Neural progenitor cell (in vitro differentiated cells): ENCODE measurements around the gene GPC6.

- RAMPAGE, long total RNA: no peak
Measured at GRCh38 chr13:79403569-79403946, 2.5 kb downstream of the RBM26 start.

- RAMPAGE, long total RNA: no peak
Measured at GRCh38 chr13:79483035-79483517, 2.1 kb downstream of the NDFIP2 start.

DNA sequence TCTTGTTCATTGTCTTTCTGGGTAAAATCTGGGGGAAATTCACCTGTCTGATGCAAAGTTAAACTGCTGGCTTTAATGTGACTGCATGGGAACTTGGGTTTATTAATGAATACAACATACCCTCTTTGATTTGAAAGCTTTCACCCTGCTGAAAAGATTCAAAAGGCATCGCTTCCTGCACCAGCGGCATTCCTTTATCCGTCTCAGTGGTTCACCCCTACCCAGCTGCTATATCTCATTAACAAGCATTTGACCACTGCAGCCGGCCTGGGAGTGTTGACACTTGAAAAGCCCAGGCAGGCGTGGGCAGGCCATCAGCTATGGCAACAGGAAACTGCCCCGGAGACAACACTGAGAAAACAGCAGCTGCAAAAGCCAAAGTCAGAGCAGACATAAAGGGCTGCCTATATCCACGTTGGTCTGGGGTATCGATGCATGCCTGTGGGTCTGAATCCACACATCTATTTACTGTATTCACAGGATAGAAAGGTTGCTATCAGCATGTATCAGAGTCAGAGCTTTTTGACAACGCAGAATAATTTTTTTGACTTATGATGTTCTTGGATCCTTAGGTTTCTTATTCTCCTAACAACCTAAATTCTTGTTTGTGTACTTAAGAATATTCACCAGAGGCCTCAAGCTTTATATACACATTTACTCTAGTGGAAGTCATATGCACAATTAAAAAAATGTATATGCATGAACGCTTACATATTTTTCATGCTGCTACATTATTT is 302.0 kb downstream of the NDFIP2 start:
- RAMPAGE, long total RNA: no peak

- RAMPAGE, long total RNA: no peak
Measured at GRCh38 chr13:79861735-79862305, 380.9 kb downstream of the NDFIP2 start.

DNA sequence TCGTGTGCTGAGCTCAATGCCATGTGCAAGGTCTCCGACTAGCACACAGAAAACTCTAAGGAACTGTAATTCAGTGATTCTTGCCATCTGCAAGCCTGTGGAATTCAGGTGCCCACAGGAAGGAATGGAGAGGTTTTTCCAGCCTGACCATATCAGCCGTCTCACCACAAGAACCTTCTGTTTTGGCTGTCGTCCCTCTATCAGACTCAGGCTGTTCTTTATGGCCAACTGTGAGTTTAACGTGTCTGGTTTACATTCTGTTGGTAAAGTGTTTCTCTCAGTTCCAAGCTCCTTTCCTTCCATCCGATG is 293.5 kb downstream of the SPRY2 start:
- RAMPAGE, long total RNA: no peak

DNA sequence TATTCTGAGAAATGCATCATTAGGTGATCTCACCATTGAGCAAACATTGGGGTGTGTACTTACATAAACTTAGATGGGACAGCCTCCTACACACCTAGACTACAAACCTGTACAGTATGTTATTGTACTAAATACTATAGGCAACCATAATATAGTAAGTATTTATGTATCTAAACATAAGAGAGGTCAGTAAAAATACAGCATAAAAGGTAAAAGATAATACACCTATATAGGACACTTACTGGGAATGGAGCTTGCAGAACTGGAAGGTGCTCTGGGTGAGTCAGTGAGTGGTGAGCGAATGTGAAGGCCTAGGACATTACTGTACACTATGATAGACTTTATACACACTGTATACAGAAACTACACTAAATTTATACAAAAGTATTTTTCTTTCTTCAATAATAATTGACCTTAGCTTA is 254.5 kb downstream of the SPRY2 start:
- RAMPAGE, long total RNA: no peak

DNA sequence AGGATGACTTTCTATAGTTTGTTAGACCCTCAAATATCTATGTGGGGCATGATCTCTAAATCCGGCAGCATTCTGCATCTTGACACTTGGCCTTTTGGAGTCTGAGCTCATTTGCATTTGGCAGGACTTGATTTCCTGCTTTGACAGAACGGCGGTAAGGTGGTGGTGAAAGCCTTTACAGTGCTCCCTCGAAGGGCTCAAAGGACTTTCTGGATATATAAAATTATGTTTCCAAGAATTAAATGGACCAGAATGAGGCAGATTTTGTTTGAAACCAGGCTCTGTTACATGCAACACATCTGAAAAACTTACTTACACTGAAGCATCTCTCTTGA is 207.3 kb downstream of the SPRY2 start:
- RAMPAGE, long total RNA: no peak

DNA sequence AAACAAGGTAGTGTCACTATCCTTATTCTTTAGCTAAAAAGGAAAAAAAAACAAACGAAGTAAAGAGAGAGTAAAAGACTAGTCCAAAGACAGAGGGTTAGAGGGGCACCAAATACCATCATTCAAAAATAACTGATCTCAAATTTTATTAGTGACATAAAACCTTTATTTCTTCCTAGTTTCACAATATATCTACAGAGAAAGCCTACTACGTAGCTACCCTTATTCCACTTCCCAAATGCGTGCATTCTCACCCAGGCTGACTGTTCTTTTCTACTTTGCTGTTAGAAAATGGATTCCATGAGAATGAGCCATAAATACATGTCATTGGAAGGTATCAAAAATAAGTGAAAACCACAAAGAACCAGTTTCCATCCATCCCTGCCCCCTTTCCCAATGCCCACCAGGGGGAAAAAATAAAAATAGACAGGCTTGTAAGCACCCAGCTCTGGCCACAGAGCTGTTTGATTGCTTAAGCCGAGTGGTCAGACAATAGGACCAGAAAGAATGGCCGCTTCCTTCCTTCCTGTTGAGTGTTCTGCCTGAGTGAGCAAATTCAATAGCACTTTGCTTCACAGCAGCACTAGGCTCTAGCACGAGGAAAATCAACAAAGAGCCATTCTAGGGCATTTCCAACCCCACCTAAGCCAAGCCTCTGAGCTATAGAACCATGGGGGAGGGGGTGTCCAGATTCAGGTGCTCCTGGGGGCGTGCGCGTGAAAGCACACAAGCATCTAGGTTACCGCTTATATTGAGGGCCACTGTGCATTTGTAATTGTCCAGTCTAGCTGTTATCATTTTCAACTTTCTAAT is 64.6 kb downstream of the SPRY2 start:
- RAMPAGE, long total RNA: no peak

- RAMPAGE, long total RNA: no peak
Measured at GRCh38 chr13:80303479-80303967, 37.4 kb downstream of the SPRY2 start.

DNA sequence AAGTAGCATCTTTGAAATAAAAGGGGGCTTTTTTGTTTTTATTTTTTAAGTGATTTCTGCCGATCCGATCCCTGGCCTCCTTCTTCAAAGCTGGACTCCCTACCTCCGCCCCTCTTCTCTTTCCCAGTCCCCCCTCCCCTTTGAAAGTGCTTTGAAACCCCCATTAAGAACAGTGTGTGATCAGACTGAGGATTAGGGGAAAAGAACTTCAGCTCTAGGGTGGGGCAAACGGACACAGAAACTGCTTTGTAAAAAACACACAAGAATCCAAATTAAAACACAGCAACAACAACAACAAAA is 1.4 kb downstream of the SPRY2 start:
- RAMPAGE, long total RNA: no peak

- RAMPAGE, long total RNA: no peak
Measured at GRCh38 chr13:80716506-80716982, 375.6 kb upstream of the SPRY2 start.

DNA sequence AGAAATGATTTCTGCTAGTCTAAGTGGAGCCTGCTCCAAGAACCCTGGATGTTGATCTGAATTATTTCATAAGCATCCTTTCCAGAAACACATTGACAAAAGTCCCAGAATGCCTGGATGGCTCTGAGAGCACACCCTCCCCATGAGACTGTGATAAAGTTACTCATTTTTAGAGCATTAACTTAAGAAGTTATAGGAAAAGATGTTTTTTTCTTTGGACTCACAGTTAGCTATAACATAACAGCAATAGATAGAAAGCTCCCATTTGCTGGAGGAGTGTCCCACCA is 559.7 kb upstream of the SPRY2 start:
- RAMPAGE, long total RNA: no peak

DNA sequence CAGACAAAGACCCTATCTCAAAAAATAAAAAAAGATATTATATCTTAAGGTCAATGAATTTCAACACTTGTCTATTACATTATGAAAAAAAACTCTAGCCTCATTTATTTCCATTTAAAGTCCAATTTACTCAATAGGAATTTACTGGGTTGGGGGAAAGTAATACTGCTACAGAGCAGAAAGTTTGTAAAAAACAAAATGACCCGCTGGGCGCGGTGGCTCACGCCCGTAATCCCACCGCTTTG is 745.8 kb downstream of the SLITRK1 start:
- RAMPAGE, long total RNA: no peak

DNA sequence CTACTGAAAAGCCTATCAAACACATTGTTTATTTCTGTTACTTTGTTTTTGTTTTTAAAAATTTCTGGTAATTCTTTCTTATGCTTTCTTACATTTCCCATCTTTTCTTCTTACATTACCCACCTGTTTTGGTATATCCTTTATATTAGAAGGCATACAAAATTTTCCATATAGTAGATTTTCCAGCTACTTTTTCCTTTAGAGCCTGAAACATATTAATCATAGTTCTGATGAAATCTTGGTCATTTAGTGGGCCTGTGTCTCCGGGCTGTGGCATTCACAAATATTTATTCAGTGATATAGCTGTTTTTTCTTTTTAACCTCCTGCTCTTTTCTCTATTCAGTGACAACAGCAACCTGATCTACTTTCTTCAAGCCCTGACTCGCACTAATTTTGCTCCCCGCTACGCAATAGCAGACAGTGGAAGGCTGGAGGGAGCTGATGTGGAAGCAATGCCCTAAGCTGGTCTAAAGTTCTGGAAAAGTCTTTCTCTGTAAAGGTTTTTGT is 289.8 kb downstream of the SLITRK6 start:
- RAMPAGE, long total RNA: no peak

GRCh38 chr13:86932792-86933492 is 738.2 kb upstream of the SLITRK5 start:
- RAMPAGE, long total RNA: no peak

GRCh38 chr13:87516764-87517104 is 154.4 kb upstream of the SLITRK5 start:
- RAMPAGE, long total RNA: no peak

- RAMPAGE, long total RNA: no peak
Measured at GRCh38 chr13:89401198-89401697, 1730.1 kb downstream of the SLITRK5 start.

DNA sequence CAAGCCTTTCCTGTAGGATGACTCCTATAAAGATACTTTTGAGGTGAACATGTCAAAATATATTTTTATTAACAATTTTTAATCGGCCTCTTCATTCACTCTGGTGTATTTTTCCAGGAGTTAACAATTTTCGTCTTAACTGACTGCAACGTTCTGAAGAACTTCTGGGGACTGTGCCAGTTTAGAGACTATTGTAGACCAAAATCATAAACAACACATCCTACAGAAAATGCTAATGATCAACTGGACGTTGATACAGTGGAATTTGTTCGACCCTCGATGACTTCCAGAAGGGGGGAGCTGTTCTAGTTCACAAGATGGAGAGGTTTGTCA is 264.0 kb upstream of the GPC5 start:
- RAMPAGE, long total RNA: no peak

DNA sequence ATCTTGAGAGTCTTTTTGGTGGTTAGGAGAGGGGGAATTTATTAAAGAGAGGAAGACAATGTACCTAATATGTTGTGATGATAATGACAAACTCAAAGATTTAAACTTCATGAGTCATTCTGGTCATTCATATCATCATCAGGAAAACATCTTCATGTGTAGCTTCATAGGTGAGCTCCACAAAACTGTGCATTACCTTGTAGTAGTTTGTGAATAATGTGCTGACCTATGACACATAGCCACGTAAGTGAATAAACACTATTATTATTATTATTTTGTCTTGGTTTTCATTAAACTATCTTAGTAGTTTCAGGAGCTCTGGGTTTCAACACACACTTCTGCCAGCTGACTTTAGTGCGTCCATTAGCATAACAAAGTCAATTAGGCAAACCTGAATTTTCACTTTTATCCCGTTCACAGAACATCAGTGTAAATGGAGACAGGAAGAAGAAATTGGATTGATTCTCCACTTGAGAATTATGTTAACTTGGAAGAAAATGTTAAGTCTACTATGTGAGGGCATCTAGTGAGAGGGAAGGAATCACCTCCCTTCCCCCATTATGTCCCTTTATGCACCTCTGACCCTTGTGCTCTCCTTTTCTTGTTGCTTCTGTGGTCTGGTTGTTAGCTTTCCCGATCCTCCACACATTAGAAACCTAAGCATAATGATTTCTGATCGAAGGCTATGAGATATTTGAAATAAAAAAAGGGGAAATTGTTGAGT is 820 bp upstream of the GPC6 start:
- RAMPAGE, long total RNA: no peak

- RAMPAGE, long total RNA: no peak
Measured at GRCh38 chr13:93226673-93227176, at the start of gene GPC6. Gene GPC6 (plus strand): TSS chr13:93226807.